Left lung (tissue), 1 donor: ENCODE measurements around the gene KHDRBS1.

- PRO-cap: no peak
Measured at GRCh38 chr1:30730027-30730923, 6.9 kb upstream of the MATN1 start.

DNA sequence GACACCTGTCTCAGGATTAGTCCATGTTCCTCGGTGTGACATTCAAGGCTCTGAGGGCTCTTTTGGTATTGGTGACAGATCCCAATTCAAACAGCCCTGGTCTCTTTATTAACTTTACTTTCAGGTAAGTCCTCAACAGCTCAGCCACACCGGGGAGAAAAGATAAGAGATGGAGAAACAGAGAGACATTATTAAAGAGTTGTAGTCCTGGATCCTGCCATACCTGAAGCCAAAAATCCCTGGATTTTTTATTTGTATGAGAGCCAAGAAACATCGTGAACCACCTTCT is 7.8 kb upstream of the MATN1 start:
- PRO-cap: no peak

DNA sequence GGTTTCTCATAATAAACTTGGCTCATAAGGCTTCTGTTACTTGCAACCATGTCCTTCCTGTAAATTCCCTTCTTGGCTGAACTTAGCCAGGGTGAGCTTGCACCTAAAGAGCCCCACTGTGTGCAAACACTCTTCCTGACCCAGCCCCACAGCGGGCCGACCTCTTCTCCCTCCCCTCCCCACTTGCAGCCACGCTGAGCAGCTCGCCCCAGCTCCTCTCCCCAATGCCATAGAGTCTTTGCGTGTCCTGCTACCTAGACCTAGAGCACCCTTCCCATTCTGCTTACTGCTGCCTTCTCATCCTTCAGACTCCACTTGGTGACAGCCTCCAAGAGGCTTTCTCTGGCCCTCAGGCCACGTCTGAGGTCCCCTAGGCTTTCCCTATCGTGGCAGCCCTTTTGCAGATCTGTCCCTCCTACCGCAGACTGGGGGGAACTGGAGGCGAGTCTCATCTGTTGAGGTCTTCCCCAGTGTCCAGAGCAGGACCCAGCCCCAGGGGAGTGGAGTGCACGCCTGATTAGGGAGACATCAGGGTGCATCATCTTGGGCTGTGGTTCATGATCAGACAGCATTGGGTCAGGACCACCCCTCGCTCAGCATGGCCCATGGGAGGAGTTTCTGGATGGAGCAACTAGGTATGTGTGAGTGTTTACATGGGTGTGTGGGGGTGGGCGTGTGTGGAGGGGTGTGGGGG is 8.3 kb upstream of the MATN1 start:
- PRO-cap: no peak

DNA sequence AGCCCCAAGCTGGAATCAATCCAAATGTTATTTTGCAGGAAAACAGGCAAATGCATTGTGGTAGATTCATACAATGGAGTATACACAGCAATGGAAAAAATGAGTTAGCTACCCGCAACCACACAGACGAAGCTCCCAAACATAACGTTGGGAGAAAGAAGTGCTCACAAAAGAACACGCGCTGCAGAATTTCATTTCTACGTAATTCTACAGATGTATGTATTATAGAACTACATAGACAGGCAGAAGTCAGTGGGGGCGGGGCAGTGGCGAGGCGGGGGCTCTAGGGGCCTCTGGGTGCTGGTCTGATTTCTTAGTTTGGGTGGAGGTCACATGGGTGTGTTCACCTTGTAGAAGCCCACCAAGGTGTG is 8.5 kb downstream of the LAPTM5 start:
- PRO-cap: no peak

- PRO-cap: no peak
Measured at GRCh38 chr1:30786250-30787094, 28.9 kb upstream of the LAPTM5 start.

DNA sequence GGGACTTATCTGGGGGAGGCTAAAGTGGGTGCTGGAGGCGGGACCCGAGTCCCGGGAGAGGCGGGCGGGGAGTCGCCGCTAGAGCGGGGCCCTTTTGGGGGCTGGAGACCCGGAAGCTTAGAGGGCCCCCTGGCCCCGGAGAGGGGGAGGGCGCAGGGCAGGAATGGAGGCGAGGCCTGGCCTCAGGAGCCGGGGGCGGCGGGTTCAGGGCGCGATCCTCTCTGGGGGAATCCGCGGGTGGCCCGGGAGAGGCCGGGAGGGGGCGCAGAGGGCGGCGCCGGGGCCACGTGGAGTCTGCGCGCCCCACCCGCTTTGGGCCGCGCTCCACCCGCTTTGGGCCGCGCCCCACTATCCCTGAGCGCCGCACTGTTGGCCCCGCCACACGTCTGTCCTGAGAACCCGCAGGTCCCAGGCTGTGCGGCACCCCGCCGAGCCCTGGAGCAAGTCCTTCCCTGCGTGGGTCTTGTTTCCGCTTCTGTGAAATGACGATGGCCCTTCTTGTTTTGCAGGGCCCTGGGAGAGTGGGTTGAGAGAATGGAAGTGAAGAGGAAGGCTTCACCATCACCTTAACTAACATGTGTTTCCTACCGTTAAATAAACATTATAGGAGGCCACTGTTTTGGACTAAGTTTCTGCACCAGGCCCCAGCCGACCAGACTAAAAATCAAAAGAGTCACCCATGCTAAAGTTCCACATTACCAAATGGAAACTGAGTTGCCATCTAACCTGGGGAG is 84.3 kb downstream of the NKAIN1 start:
- PRO-cap: bidirectional peak, plus-strand start at position 394 of the sequence, minus-strand start at position 220 of the sequence

GRCh38 chr1:31348729-31349024 is 24.2 kb downstream of the FABP3 start:
- PRO-cap: no peak

DNA sequence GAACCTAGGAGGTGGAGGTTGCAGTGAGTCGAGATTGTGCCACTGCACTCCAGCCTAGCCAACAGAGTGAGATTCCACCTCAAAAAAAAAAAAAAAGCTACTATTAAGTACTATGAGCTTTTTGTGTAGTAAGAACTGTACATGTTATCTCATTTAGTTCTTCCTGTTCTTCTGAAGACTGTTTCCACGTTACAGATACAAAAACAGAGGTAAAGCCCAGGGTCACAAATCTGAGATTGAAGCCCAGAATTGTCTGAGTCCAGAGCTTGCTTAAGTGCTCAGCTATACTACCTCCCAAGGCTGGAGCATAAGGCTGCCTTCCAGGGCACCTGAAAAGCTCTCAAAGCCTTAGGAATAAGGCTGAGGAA is 2.9 kb downstream of the FABP3 start:
- PRO-cap: no peak

- PRO-cap: no peak
Measured at GRCh38 chr1:31381351-31382170, 8.7 kb upstream of the FABP3 start.

DNA sequence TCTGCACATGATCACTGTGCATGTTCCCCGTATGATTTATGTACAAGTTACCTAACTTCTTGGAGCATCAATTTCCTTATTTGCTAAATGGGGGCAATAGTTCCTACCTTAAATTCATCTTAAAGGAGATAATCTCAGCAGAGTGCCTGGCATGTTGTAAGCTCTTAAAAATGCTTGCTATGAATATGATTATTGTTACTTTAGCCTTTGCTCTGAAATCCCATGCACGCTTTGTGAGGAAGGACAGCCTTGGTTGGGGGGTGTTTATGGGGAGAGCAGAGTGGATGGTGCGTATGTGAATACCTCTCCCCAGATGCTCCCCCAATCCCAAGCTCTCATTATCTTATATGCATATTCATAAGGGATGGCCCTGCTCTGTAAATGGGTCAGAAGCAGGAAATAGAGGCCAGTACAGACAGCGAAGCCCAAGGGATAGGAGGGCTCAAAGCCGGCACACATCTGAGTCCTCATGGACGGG is 3.6 kb upstream of the SERINC2 start:
- PRO-cap: no peak

GRCh38 chr1:31580209-31581442 is 4.3 kb downstream of the TINAGL1 start:
- PRO-cap: bidirectional peak, plus-strand start at chr1:31580822, minus-strand start at chr1:31580545

DNA sequence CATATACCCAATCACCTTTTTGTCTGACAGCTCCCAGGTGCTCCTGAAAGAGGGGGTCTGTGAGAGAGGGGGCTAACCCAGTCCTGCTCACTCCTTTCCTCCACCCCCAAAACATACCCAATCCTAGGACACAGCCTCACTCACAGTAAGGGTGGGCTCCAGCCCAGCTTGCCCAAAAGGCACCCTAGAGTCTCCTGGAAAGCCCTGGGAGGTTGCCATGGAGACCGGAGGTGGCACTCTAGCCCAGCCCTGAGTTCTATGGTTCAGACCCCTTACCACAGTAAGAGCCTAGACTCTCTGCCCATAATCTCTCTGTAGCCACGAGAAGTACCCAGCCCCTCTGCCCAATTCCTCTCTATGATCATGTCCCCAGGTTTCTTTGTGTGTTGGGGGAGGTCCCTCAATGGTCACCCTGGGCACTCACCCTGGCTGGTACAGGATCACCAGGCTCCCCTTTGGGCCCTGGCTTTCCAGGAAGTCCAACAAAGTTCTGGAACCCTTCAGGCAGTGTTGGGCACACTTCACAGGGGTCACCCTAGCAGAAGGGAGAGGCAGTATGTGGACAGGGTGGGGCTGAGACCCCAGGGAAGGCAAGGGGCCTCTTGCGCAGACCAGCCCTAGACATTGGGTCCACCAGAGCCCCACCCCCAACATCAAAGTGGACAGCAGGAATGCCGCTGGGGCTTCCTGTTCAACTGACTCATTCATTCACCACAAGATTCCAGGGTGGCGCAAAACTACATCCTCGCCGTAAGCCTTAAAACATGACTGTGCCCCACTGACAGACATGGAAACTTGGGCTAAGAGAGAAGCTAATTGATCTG is 14.3 kb downstream of the COL16A1 start:
- PRO-cap: no peak

DNA sequence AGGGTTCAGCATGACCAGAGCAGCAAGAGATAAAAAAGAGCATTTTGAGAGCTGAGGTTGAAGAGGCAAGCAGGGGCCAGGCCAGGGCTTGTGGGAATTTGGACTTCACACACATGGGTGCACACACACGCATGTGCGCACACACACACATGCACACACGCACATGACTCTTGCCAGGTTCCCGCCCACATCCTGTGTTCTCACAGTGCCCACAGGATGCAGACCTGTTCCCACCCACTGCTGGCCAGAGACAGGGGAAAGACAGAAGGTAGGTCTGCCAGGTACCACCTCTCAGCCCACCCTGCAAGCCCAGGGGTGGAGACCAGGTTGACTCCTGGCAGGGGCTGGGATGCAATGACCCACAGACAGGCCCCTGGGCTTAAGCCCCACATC is 4.5 kb downstream of the COL16A1 start:
- PRO-cap: no peak

- PRO-cap: bidirectional peak, plus-strand start at chr1:31714590, minus-strand start at chr1:31714541; bidirectional peak, plus-strand start at chr1:31715384, minus-strand start at chr1:31715024
Measured at GRCh38 chr1:31714271-31715454, 10.8 kb upstream of the COL16A1 start.

- PRO-cap: no peak
Measured at GRCh38 chr1:31830653-31831106, 14.9 kb upstream of the SPOCD1 start.

GRCh38 chr1:31936506-31937122 is 1.6 kb downstream of the PTP4A2 start:
- PRO-cap: bidirectional peak, plus-strand start at chr1:31936885, minus-strand start at chr1:31936912

- PRO-cap: bidirectional peak, plus-strand start at chr1:32013870, minus-strand start at chr1:32013570
Measured at GRCh38 chr1:32013087-32013976, at the start of gene KHDRBS1. KHDRBS1 (plus strand) TSS chr1:32013868.

GRCh38 chr1:32031336-32031889 is 17.7 kb downstream of the KHDRBS1 start:
- PRO-cap: no peak

DNA sequence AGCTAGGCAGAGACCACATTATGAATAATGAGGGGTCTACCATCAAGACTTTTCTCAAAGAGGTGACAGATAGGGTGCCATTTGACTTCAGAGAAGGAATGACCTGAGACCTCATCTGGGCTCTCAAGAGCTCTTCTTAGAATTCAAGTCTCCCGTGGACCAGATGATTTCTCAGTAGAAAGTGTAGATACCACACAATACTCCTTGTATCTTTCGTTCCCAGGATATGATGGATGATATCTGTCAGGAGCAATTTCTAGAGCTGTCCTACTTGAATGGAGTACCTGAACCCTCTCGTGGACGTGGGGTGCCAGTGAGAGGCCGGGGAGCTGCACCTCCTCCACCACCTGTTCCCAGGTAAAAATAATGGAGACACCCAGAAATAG is 23.0 kb downstream of the KHDRBS1 start:
- PRO-cap: no peak

DNA sequence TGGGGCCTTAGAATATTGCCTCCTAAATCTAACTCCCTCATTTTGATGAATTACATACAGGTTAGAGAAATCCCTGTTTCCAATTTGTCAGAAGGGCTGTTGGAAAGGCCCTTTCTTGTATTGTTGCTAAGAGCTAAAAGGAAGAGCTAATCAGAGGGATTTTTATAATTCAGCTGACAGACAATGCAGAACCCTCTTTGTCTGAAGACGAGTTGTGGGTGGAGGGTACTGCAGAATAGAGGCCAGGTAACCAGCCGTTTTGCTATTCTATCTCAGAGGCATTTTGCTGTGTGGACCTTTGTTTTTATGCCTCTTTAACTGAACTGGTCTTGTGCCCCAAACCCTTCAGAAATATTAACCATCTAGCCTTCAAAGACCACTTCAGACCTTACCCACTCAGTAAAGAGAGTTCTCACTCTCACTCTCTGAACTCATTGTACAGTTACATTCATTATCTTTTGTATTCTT is 19.6 kb downstream of the KPNA6 start:
- PRO-cap: no peak